ENCODE data around the genes SLC31A2 and FKBP15.

DNA sequence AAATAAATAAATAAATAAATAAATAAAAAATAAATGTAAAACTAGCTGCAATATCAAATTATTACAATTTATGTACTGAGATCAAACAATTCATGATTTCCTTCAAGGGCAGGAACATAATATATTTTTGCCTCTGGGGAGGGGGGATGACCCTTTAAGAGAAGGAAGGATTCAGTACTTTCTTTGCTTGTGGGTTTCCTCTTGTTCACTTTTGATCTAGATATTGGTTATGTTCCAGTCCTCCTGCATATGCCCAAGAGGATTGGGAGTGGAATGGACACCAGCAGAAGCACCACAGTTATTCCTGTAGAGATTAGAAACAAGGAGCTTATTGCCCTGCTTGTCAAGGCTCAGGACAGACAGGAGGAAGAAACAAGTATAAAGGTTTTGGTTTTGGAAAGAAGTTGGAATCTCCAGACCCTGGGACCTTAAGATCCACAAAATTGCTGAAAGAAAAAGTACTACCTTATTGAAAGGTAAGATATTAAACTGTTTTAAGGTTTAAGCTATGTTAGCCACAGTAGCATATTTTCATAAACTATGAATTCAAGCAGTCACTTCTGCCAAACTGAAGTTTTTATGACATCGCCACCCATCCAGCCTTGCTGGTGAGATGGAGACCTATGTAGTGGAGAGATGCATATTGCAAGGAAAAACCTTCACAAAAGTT lies 11.6 kb downstream of the DNAJC25 start:
- PRO-cap = no peak
- RRBS, 2 experiments = no CpG with 5 or more reads among the region's 1 CpG

GRCh38 chr9:111898232-111899124 lies 1.9 kb downstream of the UGCG start:
- PRO-cap = no peak
- RRBS, 2 experiments = no CpG with 5 or more reads among the region's 6 CpGs

GRCh38 chr9:111998194-111998491 lies 101.5 kb downstream of the UGCG start:
- PRO-cap = no peak
- RRBS, 2 experiments = no CpG with 5 or more reads among the region's 2 CpGs

- PRO-cap = no peak
- RRBS, 2 experiments = no CpG with 5 or more reads among the region's 9 CpGs
Observed at GRCh38 chr9:112041579-112042386, 133.3 kb downstream of the SUSD1 start.

GRCh38 chr9:112058315-112058680 lies 116.8 kb downstream of the SUSD1 start:
- PRO-cap = no peak
- RRBS, 2 experiments = no CpG with 5 or more reads among the region's 5 CpGs

DNA sequence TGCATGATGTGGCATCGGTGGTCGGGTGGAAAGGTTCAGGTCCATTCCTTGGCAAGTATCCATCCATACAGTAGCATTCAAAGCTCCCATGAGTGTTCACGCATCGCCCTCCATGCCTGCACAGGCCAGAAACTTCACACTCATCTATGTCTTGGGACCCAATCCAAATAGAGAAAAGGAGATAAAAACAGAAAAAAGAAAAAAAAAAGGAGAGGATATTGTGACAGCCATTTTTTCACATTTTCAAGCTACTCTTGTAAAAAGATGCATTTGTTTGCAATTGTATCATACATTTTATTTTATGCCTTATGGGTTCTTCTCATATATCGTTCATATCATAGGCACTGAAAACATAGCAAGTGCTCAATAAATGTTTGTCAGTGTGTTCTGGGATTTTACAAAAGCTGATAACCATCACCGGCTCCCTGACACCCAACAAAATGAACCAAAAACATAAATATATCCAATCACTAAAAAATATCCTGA lies 31.6 kb downstream of the SUSD1 start:
- PRO-cap = no peak
- RRBS, 2 experiments = no CpG with 5 or more reads among the region's 6 CpGs

GRCh38 chr9:112180286-112180804 lies 5.2 kb upstream of the SUSD1 start:
- PRO-cap = no peak
- RRBS, 2 experiments = no CpG with 5 or more reads among the region's 2 CpGs

- PRO-cap = unidirectional peak, minus-strand start at chr9:112804169
- RRBS, 2 experiments = no CpG with 5 or more reads among the region's 14 CpGs
Observed at GRCh38 chr9:112804050-112804375, 53.5 kb downstream of the SNX30 start.

GRCh38 chr9:112867390-112868190 lies 23.1 kb downstream of the SLC46A2 start:
- PRO-cap = no peak
- RRBS, 2 experiments = no CpG with 5 or more reads among the region's 5 CpGs

- PRO-cap = no peak
- RRBS, 2 experiments = no CpG with 5 or more reads among the region's 8 CpGs
Observed at GRCh38 chr9:112868967-112869824, 21.5 kb downstream of the SLC46A2 start.

GRCh38 chr9:113125445-113125753 lies 25.4 kb upstream of the SLC31A2 start:
- PRO-cap = no peak
- RRBS, 2 experiments = no CpG with 5 or more reads among the region's 1 CpG

- PRO-cap = bidirectional peak, plus-strand start at chr9:113151012, minus-strand start at chr9:113150825
- RRBS, 2 experiments = 1 to 2% methylated on average over 27 of the region's 72 CpGs
Observed at GRCh38 chr9:113150513-113151367, at the start of gene SLC31A2. SLC31A2 (plus strand) TSS chr9:113151007.

- PRO-cap = no peak
- RRBS, 2 experiments = no CpG with 5 or more reads among the region's 3 CpGs
Observed at GRCh38 chr9:113176455-113176700, 25.6 kb downstream of the SLC31A2 start.

- PRO-cap = bidirectional peak, plus-strand start at chr9:113221588, minus-strand start at chr9:113221249
- RRBS, 2 experiments = 1% methylated on average over 6 to 9 of the region's 60 CpGs
Observed at GRCh38 chr9:113220870-113221643, at the start of gene FKBP15. FKBP15 (minus strand) TSS chr9:113221277.

- PRO-cap = no peak
- RRBS, 2 experiments = no CpG with 5 or more reads among the region's 4 CpGs
Observed at GRCh38 chr9:113227942-113228680, 6.8 kb downstream of the SLC31A1 start.

DNA sequence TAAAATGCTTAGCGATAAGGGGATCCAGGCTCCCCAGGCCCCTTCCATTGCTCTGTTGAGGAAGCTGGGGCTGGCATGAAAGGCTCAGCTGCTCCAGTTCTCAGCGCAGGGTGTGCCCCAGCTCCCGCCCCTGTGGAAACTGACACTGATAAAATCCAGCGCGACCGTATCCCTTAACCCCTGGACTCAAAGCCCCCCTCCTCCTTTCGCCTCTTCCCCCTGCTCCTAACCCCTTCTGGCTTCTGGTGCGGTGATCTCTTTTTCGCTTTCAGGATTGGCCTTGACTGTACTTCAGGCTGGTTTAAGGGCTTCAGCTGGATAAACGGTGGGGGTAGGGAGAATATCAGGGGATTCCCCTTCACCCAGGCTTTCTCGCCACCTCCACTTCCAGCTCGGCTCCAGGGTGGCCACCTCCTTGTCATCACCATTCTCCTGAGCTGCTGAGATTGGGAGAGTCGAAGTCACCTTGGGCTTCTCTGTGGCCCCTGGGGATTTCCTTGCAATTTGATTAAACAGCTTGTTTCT lies 818 bp downstream of the BSPRY start:
- PRO-cap = no peak
- RRBS, 2 experiments = no CpG with 5 or more reads among the region's 13 CpGs

DNA sequence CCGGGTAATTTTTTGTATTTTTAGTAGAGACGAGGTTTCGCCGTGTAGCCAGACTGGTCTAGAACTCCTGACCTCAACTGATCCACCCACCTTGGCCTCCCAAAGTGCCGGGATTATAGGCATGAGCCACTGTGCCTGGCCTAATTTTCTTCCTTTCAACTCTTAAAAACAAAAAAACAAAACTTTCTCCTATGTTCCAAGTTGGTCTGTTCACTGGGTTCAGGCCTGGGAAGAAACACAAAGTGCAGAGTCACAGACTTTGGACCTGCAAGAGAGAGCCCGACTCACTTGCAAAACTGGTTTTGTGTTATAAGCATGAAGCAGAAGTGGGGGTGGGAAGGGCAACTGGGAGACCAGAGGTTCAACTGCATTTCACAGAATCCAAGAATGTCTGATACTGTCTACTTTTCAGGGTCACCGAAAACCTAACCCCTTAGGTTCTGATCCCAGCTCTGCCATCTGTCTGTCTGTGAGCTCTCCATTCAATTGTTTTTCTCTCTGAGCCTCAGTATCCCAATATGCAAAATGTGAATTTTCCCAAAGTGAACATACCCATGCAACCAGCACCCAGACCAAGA lies 5.2 kb upstream of the HDHD3 start:
- PRO-cap = no peak
- RRBS, 2 experiments = no CpG with 5 or more reads among the region's 7 CpGs

GRCh38 chr9:113387405-113388084 lies 10.8 kb upstream of the HDHD3 start:
- PRO-cap = no peak
- RRBS, 2 experiments = no CpG with 5 or more reads among the region's 6 CpGs

GRCh38 chr9:113409479-113409847 lies 1.0 kb downstream of the POLE3 start:
- PRO-cap = no peak
- RRBS, 2 experiments = no CpG with 5 or more reads among the region's 10 CpGs

GRCh38 chr9:113504505-113505677 lies 41.4 kb downstream of the RGS3 start:
- PRO-cap = no peak
- RRBS, 2 experiments = 90 to 96% methylated on average over 6 of the region's 14 CpGs

All from HEK293 (cell line).